HT1080 (cell line): ENCODE data around the genes HOXB7 and PRAC1.

RAMPAGE:
- cytosol, long total RNA, result no peak
- long total RNA, result no peak
- nucleus, long total RNA, result no peak
Observed at GRCh38 chr17:47267197-47267943, 13.7 kb downstream of the ITGB3 start.

RAMPAGE:
- cytosol, long total RNA, result no peak
- long total RNA, result no peak
- nucleus, long total RNA, result no peak
Observed at GRCh38 chr17:47417572-47417957, 93.8 kb downstream of the EFCAB13 start.

GRCh38 chr17:47650682-47650884, 864 bp downstream of the KPNB1 start:
RAMPAGE:
- cytosol, long total RNA, result no peak
- long total RNA, result no peak
- nucleus, long total RNA, result no peak

RAMPAGE:
- cytosol, long total RNA, result no peak
- long total RNA, result no peak
- nucleus, long total RNA, result no peak
Observed at GRCh38 chr17:47686669-47687656, 7.0 kb upstream of the TBKBP1 start.

DNA sequence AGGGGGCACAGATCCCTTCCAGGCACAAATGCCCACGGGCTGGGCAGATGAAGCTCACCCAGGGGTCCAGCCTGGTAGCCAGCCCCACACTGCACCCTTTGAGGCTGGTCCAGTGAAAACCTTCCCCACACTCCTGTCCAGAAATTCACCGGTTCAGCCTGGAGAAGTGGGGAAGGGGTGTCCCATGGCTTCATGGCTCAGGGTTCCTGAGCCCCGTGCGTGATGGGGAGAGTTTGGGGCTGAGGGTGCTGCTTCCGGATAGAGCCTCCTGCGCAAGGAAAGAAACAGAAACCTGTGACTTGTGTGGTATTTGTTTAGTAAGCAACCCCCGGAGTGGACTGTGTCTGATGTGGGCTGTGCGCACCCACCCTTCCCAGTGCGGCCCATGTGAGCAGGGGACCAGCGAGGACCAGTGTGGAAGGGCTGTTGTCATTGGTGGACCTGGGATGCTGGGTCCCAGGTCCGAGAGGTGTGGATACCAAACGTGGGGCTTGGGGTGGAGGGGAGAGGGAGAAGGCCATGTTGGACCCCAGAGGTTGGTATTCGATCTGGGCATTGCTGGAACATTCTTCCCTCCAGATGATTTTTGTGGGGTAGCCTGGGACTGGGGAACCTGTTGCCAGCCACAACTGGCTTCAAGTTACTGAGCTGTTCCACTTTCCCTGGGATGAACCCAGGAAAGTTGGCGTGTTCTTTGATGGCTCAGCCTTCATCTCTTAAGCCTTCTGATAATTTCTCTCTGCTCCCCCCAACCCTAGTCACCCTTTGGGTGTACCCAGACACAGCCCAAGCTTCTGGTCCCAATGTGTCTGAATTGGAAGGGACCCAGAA, 1.8 kb downstream of the TBX21 start:
RAMPAGE:
- cytosol, long total RNA, result no peak
- long total RNA, result no peak
- nucleus, long total RNA, result no peak

DNA sequence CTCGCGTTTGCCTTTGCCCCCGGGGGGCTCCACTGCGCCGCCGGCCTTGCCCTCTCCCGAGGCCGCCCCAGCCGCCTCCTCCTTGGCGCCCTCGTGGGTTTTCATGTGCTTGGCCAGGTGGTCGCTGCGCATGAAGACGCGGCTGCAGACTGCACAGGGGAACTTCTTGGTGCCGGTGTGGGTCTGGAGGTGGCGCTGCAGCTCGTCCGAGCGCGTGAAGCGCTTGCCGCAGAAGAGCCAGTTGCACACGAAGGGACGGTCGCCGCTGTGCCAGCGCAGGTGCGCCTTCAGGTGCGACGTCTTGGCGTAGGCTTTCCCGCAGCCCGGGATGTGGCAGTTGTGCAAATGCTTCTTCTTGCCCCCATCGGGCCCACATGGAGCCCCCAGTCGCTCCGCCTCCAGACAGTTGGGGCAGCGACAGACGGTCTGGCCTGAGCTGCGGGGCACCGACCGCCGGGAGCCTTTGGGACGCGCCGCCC, 3.6 kb downstream of the SP6 start:
RAMPAGE:
- cytosol, long total RNA, result no peak
- long total RNA, result no peak
- nucleus, long total RNA, result no peak

DNA sequence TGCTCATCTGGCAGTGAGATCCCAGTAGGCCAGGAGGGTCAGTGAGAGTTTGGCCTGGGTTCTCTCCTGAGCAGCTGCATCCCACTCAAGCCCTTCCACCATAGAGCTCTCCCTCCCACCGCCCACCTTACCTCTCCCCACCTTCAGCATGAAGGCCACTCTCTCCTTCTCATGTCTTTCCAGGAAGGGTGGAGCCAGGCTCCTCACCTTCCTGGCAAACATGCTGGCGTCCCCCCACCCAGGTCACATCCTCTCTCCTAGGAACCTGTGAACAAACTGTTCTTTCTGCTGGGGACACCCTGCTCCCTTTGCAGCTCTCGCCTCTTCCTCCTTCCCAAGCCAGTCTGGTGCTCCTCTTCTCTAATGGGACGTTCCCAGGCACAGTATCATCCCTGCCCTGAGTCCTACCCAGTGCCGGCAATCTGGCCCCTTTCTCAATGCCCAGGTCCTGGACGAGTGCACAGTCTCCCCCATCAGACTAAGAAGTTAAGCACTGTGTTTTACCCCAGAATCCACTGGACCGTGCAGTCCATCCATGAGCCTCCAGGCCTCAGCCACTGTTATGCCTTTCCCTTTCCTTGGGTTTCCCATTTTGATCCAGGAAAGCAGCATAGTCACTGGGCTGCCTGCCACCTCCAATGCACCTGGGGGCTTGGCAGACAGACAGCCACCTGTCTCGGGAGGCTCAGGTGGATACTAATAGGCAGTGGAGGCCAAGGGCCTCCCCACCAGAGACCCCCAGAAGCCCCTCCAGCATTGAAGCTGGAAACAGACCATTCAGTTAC, 12.7 kb upstream of the SP2 start:
RAMPAGE:
- cytosol, long total RNA, result no peak
- long total RNA, result no peak
- nucleus, long total RNA, result no peak

DNA sequence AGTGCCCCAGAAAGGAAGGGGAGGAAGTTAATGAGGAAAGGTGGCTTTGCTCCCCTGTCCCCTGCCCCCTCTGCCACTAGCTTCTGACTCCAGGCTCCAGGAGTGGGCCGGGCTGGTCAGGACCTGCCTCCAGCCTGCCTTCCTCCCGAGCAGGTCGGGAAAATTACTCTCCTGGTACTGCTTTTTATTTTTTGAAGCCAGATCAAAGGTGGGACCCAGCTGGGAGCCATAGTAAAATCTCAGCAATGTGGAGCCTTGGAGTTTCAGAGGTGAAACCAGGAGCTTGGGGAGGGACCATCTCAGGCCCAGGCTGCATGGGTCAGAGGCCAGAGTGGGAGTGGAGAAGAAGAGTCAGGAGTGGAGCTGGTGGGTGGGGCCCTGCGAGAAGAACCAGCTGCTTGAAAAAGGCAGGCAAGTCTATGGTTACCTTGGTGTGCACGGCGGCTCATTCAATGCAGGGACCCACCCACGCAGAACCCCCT, 10.4 kb upstream of the SP2 start:
RAMPAGE:
- cytosol, long total RNA, result no peak
- long total RNA, result no peak
- nucleus, long total RNA, result no peak

RAMPAGE:
- cytosol, long total RNA, result no peak
- long total RNA, result no peak
- nucleus, long total RNA, result no peak
Observed at GRCh38 chr17:48038001-48038191, 299 bp upstream of the COPZ2 start.

DNA sequence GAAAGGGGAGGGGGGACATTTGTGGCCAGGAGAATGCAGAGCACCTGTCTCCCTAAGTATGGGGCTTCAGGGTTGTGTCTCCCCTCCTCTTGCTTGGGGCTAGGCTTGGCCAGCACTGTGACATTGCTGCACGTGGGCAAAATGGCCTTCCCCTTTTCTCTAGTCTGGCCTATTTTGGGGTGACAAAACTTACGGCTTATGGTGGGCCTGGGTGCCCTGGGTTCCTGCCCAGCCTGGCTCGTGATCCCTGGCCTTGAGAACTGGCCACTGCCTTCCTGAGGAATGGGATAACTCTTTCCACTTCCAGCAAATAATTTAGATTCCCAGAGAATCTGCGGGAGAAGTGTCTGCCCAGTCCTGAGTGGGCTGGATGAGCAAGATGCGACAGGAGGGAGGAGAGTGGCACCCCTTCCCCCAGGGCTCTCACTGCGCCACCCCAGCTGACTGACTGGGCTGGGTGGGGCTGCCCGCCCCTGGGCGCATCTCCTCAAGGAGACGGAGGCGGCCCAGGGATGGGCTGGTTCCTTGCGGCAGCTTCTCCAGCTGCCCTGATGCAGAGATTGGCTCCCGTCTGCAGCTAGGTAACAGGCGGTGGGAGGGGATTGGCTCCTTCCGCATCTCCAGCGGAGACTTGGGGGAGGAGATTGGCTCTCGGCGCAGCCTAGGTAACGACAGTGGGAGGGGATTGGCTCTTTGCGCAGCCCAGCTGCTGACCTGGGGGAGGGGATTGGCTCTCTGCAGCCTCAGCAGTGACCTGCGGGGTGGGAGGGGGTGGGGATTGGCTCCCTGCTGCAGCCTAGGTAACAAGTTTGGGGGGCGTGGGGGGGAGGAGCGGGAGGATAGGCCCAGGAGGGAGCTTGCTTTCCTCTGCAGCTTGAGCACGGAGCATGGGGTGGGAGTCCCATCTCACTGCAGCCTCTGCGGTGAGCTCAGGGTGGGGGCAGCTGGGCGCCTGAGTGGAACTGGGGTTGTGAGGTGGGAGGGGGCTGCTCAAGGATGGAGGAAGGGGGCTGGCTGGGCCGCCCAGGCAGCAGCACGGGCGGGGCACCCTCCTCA, 6.0 kb downstream of the NFE2L1 start:
RAMPAGE:
- cytosol, long total RNA, result no peak
- long total RNA, result no peak
- nucleus, long total RNA, result no peak

DNA sequence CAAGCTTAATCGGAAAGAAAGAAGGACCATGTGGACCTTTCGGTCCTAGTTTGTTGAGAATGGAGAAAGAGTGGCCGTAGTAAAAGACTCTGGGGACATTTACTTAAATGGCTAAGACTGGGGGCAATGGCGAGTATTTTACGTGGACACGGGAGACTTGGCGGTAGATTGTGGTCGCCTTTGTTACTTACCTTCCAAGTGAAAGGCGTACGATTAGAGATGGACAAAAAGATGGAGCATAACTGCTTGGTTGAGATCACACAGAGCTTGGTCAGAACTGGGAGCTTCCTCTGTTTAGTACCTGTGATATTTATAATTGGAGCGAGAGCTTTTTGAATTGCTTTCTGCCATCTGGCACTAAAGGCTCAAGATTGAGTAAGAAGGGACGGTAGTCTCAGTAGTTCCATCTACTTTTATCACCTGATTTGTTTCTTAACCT, 514 bp downstream of the SNX11 start:
RAMPAGE:
- cytosol, long total RNA, result no peak
- long total RNA, result no peak
- nucleus, long total RNA, result no peak

GRCh38 chr17:48521916-48522774, 8.7 kb downstream of the HOXB1 start:
RAMPAGE:
- cytosol, long total RNA, result no peak
- long total RNA, result no peak
- nucleus, long total RNA, result no peak

DNA sequence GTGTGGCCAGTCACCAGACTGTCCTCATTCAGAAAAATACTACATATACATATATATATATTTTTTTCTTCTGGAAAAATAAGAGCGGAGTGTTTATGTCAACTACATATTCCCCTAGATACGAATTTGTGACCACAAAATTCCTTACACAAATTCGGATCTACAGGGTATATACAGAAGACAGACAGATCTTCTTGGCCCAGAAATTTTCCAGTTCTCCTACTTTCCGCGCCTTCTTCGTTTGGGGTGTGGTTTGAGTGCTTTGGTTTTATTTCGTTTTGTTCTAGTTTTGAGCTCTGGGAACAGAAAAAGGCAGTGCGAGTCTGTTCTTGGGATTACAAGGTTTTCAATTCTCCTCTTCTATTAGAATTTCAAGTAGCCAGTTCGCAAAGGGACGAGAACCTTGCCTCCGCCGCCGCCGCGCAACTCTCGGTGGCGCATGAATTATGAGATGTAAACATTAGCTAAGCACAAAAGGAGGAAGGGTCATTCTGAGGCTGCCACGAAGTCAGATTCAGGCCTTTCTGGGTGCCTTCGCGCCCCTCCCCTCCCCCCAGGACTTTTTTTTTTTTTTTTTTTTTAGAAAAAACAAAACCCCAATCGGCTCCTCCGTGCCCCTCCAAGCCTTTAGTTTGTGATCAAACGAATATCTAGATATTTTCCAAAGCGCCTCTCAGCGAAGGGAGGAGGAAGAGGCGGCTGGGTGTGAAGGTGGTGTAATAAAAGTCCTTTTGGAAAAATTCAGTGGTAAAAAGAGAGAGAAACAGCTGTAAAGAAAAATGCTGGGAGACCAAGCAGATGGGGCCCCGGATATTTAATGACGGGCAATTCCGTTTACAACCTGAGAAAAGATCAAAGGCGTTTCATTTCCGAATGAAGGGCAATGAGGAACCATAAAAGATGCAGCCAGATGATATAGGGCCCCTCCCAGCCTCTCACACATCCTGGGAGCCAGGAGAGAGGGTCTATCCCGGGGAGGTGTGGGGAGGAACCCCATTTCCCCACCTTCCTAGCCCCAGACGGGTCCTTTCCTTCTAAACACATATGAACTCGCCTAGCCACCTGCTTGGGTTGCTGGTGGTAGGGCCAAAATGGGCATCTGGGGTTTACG, 2.0 kb upstream of the HOXB4 start:
RAMPAGE:
- cytosol, long total RNA, result no peak
- long total RNA, result no peak
- nucleus, long total RNA, result no peak

GRCh38 chr17:48586294-48586764, 3.7 kb downstream of the HOXB3 start:
RAMPAGE:
- cytosol, long total RNA, result no peak
- long total RNA, result no peak
- nucleus, long total RNA, result no peak

GRCh38 chr17:48597586-48598632, 4.3 kb upstream of the HOXB5 start:
RAMPAGE:
- cytosol, long total RNA, result no peak
- long total RNA, result no peak
- nucleus, long total RNA, result no peak

GRCh38 chr17:48601365-48602127, 3.2 kb downstream of the HOXB6 start:
RAMPAGE:
- cytosol, long total RNA, result no peak
- long total RNA, result no peak
- nucleus, long total RNA, result no peak

RAMPAGE:
- cytosol, long total RNA, result no peak
- long total RNA, result no peak
- nucleus, long total RNA, result no peak
Observed at GRCh38 chr17:48610887-48611257, at the start of gene HOXB7. HOXB7 (minus strand) TSS chr17:48611017.

DNA sequence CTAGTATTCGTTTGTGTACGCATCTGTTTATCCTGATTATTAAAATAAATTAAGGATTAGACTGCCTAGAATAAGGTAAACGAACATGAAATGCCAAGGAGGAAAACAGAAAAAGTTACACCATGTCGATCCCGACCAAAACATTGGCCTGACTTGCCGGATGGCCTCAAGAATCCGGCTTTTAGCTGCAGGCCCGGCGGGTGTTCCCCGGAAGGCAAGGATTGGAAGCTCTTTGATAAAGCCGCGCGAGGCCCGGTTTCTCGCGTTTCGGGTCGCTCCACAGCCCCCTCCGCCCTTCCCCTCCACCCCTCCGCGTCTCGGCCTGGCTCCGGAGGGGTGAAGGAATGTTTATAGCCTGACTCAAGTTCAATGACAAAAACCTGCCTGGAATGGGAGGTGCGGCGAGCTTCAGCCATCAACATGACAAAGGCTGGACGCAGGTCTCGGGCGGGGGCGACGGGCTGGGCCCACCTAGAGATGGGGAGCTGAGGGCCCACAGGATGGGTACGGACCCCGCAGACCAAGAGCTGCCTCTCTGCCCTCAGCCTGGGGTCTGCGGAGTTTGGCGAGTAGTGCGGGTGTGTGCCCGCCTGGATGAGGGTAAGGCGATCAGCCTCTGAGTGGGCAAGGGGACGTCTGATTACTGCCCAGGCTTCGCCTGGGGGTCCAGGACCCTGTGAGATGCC, 2.6 kb downstream of the PRAC1 start:
RAMPAGE:
- cytosol, long total RNA, result no peak
- long total RNA, result no peak
- nucleus, long total RNA, result no peak

GRCh38 chr17:48722225-48723299, at the start of gene PRAC1:
PRAC1 (minus strand) TSS chr17:48722518.
RAMPAGE:
- cytosol, long total RNA, result no peak
- long total RNA, result no peak
- nucleus, long total RNA, result no peak

DNA sequence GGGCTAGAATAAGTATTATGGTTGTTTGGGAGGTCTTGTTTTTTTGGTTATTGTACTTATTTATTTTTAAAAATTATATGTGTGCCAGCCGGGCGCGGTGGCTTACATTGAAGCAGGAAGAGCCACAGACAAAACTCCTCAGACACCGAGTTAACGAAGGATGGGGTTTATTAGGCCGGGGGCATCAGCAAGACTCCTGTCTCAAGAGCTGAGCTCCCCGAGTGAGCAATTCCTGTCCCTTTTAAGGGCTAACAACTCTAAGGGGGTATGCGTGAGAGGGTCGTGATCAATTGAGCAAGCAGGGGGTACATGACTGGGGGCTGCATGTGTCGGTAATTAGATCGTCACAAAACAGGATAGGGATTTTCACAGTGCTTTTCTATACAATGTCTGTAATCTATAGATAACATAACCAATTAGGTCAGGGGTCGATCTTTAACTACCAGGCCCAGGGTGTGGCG, 7.1 kb downstream of the CALCOCO2 start:
RAMPAGE:
- cytosol, long total RNA, result no peak
- long total RNA, result no peak
- nucleus, long total RNA, result no peak